Metastatic Pancreatic Carcinoma in the Ovary (tissue), 1 donor: ENCODE data around the genes TSPAN14, SH2D4B and CDHR1.

DNA sequence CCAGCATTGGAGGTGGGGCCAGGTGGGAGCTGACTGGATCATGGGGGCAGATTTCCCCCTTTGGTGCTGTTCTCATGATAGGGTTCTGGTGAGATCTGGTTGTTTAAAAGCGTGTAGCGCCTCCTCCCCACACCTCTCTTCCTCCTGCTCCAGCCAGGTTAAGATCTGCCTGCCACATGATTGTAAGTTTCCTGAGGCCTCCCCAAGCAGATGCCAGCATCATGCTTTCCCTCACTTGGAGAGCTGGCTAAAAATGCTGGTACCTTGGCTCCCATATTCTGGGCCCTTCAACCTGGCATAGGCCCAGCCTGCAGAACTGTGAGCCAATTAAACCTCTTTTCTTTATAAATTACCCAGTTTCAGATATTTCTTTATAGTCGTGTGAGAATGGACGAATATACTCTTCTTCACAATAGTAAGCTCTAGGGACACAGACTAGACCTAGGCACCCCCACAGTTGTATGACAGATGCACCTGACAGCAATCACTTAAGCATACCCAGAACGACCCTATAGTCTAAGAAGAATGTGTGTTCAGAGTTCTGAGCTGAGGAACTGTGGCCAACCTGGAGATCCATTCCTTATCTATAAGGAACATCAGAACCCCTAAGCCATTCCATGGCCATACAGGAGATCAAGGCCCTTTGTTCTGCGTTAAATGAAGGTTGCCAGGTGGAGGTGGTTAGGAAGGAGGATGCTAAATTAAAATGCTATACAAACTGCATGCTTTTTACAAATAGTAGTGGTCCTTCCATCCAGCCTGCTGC is 26.1 kb downstream of the ANXA11 start:
- PRO-cap, result no peak

GRCh38 chr10:80187815-80188683 is 17.3 kb downstream of the ANXA11 start:
- PRO-cap, result no peak

DNA sequence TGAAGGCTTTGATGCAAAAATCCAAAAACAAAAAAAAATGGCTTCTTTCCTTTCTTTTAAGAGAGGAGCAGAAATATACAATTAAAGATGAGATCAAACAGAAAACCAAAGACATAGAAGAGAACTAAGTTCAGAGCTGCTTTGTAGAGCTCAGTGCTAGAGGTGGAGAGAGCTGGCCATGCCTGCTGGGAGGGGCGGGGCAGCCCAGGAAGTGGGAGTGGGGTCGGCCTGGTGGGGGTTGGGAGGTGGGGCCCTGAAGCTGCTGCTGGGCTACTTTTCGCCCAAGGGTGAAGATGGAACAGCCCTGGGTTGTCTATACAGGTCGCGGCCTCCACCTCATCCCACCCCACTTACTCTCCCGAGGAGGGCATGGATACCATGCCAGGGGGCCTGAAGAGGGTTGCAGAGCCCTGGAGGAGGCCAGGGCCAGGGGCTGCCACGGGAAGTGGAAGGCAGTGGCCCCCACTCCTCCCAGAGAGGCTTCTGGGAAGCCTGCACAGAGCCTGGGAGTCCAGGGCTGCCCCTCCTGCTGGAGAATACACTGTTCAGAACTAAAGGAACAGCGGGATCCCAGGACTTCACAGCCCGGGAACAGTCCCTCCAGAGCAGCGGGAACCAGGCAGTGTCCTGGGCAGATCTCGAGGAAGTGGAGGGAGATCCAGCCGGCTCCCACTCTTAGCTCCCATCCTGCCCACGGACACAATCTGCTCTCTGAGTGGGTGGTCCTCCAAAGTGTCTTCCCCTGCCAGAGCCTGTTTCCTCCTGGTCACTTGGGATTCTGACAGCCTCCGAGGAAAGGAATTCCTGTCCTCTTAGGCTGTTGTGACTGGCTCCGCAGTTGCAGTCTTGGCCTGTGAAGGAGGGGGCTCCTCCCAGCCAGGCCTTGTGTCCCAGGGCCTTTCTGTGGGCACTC is 23.6 kb downstream of the MAT1A start:
- PRO-cap, result no peak

GRCh38 chr10:80426984-80427973 is 18.9 kb downstream of the PRXL2A start:
- PRO-cap, result no peak

DNA sequence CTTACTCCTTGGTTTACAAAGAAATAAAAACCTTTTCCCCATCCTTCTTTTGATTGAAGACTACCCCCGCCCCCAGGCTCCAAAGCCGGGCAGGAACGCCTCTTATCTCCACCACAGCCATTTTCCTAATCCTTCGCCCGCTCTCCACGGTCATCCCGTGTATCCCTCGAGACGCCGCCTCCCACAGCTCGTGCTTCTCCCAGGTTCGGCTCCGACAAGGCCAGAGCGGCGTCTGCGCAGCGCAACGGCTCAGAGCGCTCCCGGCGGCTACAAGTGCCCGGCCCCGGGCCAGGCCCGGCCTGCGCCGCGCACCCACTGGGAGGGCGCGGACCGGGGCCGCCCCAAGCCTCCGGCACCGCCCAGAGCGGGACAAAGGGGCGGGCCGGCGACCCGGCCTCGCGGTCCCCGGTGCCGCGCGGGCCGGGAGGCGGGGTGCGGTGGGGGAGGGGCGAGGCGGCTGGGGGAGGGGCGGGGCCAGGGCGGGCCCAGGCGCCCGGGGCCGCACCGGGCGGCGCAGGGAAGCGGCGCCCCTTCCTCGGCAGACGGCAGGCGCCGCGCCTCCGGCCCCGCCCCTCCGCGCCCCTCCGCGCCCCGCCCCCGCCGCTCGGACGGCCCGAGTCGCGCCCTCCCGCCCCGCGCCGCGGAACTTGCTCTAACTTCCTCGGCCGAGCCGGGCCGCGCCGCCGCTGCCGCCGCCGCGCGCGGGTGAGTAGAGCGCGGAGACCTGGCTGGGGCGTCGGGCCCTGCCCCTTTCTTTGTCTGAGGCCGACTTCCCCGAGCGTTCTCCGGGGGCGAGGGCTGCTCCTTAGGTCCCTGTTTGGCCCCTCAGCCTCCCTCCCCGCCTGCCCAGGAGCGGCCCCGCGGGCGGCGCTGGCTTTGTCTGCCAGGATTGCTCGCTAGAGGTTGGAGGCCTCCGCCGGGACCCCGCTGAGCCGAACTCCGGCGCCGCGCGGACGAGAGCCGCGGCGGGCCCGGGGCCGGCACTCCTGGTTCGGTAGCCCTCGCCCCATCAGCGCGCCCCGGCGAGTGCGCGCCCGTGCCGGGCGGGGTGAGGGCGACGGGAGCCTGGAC is at the start of gene TSPAN14:
TSPAN14 (plus strand) TSS at position 644 of the 1,071 bp plus-strand sequence.
- PRO-cap, result bidirectional peak, plus-strand start at position 655 of the sequence, minus-strand start at position 275 of the sequence; bidirectional peak, plus-strand start at position 1,051 of the sequence, minus-strand start at position 996 of the sequence

- PRO-cap, result no peak
Measured at GRCh38 chr10:80462350-80462730, 8.2 kb downstream of the TSPAN14 start.

DNA sequence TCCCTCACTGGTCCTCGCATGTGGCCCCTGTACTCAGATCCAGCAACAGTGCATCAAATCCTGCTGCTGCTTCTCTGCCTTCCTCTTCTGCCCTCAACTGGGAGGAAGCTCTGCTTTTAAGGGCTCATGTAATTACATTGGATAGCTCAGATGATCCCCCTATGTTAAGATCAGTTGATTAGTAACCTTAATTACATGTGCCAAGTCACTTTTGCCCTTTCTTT is 22.9 kb downstream of the TSPAN14 start:
- PRO-cap, result no peak

DNA sequence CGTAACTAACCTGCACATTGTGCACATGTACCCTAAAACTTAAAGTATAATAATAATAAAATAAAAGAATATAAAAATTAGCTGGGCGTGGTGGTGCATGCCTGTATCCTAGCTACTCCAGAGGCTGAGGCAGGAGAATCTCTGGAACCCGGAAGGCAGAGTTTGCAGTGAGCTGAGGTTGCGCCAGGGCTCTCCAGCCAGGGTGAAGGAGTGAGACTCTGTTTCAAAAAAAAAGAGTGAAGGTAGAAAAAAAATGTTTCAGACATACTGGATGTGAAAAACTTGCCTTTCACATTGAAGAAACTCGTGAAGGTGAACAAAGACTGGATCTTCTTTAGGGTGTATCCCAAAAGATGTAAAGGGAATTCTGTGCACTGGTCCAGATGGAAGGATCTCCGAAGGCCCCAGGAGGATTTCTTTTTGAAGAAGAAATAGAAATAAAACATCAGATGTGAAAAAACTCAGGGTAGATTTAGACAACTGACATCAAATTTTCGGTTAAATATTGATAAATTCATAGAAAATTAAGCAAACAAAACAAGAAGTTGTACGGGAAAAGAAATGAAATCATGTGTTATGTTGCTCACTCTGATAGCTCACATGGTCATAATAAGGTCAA is 26.9 kb downstream of the TSPAN14 start:
- PRO-cap, result no peak

DNA sequence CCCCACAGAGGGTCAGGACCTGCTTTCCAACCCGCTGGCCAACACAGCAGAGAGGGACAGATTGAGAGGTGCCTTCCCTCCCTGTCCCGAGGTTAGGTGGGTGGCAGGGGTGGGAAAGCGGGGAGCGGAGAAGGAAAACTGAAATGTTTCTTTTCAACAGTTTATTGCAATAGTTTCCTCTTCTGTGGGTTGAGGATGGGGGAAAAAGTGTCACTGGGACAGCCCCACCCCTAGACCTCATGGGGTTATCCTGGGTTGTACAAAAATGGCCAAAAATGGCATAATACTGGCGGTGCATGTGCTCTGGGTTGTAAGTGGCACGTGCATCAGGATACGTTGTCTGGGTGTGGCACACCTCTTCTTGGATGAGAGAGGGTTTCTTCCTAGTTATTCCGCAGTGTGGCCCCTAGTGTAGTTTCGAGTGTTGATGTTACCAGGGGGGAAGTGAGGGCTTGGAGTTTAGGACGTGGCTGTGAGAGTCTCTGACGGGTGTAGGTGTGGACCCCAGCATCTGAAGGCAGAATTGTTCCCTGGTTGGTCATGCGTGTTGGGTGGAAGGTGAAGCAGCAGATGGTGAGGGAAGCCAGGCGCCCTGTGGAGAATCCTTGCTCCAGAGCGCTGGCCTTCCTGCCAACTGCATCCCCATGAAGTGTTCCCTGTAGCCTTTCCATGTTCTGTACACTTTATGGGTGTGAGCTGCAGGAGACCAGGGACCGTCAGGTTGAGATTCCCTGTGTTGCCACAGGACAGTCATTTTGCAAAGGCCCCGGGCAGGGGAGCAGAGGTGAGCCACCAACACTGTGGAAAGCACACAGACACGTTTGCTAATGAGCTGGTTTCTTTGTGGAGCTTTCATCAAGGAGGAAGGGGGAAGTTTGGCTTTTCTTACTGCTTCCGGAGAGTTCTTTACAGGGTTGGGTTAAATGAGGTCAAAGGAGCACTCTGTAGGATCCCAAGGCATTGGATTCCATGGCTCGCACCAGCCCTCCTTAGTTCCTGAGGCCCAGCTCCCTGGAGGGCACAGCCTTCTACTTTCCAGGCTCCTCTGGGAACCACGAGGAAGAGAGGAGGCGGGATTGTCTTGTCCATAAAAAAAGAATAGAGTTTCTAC is 31.9 kb downstream of the TSPAN14 start:
- PRO-cap, result no peak

GRCh38 chr10:80487553-80488652 is 33.8 kb downstream of the TSPAN14 start:
- PRO-cap, result no peak

GRCh38 chr10:80520328-80521603 is 16.9 kb upstream of the SH2D4B start:
- PRO-cap, result no peak

GRCh38 chr10:80537521-80537961 is at the start of gene SH2D4B:
TSS of gene SH2D4B (plus strand) at chr10:80537902.
- PRO-cap, result no peak

GRCh38 chr10:80771922-80772455 is 234.3 kb downstream of the SH2D4B start:
- PRO-cap, result no peak

GRCh38 chr10:81485979-81486181 is 389.1 kb upstream of the NRG3 start:
- PRO-cap, result no peak

- PRO-cap, result no peak
Measured at GRCh38 chr10:81875295-81875971, 439 bp downstream of the NRG3 start.

DNA sequence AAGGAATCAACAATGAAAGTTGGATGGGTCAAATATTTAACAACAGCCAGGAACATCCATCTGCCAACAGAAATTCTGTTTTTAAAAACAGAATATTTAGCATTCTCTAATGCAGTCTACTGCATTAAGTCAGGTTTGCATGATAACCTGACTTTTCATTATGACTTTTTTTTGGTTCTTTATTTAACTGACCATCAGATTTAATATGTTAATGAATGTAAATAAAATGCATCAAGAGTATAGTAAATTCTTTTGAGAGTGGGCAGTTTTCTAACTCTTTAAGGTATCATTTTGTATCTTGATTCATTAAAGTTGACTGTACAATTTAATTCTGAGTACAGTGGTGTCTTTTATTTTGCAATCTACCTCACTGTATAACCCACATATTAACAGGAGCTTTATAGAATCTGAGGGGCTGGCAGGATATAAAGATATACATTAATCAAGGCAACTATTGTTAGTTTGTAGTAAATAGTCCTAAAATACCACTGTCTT is 328.8 kb downstream of the NRG3 start:
- PRO-cap, result no peak

GRCh38 chr10:83539675-83540385 is 599.5 kb upstream of the GHITM start:
- PRO-cap, result no peak

- PRO-cap, result no peak
Measured at GRCh38 chr10:84158888-84159424, 14.6 kb upstream of the GPR15LG start.

DNA sequence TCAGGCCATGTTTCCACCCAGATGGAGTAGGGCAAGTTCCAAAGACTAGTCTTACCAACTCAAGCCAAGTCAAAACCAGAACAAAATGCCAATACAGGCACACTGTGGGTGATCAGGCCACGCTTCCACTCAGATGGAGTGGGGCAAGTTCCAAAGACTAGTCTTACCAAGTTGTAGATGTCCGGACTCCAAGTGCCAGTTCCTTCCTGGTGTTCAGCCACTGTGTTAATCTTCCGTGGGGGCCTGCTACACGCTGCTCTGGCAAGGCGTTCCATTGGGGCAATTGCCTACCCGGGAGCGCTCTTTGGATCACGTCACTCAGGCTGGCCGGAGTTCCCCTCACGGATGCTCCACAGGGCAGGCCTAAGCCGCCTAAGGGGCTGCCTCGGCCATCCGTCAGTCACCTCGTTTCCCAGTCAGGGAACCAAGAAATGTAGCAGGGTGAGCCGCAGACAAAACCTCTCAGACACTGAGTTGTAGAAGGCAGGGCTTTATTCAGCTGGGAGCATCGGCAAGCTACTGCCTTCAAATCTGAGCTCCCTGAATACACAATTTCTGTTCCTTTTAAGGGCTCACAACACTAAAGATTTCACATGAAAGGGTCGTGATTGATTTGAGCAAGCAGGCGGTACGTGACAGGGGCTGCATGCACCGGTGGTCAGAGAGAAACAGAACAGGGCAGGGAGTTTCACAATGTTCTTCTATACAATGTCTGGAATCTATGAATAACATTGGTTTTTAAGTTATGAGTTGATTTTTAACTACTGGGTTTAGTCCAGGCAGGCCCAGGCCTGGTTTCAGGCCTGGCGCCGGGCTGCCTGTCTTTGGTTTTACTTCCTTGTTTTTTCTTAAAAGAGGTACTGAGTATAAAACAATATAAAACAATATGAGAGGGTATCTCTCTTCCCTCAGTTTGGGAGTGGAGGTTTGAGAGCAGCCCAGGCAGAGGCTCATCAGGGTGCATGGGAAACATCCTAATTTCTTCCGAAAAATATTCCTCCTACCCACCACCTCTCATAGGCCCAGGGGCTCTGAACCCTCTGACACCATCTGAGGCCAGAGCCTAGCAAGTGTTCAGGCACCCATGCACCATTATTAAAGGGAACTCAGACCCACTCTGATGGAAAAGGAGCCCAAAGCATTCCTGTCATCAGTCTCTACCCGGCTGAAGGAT is 1.7 kb upstream of the GPR15LG start:
- PRO-cap, result no peak

GRCh38 chr10:84194367-84195040 is at the start of gene CDHR1:
TSS of gene CDHR1 (plus strand) at chr10:84194537.
- PRO-cap, result unidirectional peak, plus-strand start at chr10:84194570